Skeletal muscle satellite cell (primary cell): Measurements from ENCODE around the gene KIF1B.

DNA sequence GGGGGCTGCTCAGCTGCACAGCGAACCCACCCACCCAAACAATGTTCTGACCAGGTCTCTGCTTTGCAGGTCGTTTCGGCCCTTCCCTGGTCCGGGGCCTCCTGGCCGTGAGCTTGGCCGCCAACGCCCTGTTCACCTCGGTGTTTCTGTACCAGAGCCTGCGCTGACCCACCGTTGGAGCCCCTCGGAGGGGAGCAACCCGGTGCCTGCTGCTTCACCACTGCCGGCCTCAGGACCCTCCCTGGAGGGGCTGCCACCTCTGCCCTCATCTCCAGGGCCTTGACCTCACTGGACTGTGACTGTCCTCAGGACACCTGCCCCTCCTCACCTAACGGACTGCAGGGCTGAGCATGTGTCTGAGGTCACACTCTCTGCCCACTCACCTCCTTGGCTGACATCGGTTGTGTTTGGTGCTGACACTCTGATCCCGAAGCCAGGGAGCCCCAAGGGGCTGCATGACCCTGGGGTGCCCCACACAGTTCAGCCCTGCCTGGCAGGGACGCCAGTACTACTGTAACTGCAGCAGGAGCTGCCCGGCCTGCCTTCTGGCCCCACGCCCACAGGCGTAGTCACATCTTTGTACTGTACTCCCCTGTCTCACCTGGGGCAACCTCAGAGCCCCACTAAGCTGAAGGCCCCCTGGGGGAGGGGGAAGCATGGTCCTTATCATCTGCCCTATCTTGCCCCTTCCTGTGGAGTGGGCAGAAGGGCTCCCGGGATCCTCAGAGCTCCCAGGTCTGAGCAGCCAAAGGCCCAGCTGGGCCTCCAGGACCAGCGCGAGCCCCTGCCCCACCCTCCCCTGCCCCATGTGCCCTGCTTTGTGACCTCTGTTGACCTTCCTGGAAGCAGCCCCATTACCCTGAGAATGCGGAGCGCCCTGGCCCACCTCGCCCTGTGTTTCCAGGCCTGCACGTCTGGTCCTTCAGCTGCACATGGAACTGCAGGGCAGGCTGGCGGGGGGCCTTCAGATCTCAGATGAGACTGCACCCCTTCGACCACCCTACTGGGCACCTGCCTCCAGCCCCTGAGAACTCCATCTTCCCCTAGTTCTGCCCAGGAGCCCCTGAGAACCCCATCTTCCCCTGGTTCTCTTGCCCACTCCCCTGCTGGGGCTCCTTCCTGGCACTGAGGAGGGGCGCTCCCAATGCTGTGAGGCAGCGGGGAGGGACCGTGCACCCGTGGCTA, 24.6 kb downstream of the TMEM201 start:
- CAGE, long polyA plus RNA = no peak

GRCh38 chr1:9728993-9729916, 77.7 kb downstream of the PIK3CD start:
- CAGE, long polyA plus RNA = no peak

- CAGE, long polyA plus RNA = no peak
Measured at GRCh38 chr1:9731506-9732289, 80.2 kb downstream of the PIK3CD start.

GRCh38 chr1:9733365-9733569, 81.7 kb downstream of the PIK3CD start:
- CAGE, long polyA plus RNA = no peak

- CAGE, long polyA plus RNA = no peak
Measured at GRCh38 chr1:10032385-10032873, 329 bp upstream of the UBE4B start.

- CAGE, long polyA plus RNA = no peak
Measured at GRCh38 chr1:10210415-10210914, at the start of gene KIF1B. Gene KIF1B (plus strand): TSS chr1:10210570.

- CAGE, long polyA plus RNA = no peak
Measured at GRCh38 chr1:10339728-10340249, 59.1 kb upstream of the PGD start.

DNA sequence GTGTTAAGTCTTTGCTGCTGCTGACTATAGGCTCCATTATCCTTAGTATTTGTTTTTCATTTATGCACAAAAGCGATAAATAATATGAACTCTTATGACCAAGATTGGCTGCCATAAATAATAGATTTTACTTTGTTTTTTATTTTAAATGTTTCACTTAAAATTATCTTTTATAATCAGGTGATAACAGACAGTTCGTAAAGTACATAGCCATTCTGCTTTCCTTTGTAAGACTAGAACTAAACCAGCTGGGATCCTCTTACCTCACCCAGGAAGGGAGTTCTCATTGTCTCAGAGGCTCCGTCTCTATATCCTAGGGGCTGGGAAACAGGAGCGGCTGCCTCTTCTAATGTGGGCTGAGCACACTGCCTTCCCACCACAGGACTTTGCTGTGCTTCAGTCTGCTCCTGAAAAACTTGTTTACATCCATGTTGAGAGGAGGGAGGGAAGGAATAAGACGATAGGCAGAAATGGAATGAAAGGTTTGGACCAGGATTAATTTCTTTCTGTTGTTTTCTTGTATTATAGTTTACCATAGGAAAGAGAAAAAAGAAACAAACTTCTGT, 45.6 kb upstream of the PGD start:
- CAGE, long polyA plus RNA = no peak

- CAGE, long polyA plus RNA = no peak
Measured at GRCh38 chr1:10376682-10377096, 22.2 kb upstream of the PGD start.

- CAGE, long polyA plus RNA = no peak
Measured at GRCh38 chr1:10540487-10540913, 65.8 kb downstream of the PEX14 start.

GRCh38 chr1:10632155-10633026, 157.6 kb downstream of the PEX14 start:
- CAGE, long polyA plus RNA = no peak

- CAGE, long polyA plus RNA = no peak
Measured at GRCh38 chr1:10648767-10649966, 147.3 kb downstream of the CASZ1 start.

- CAGE, long polyA plus RNA = no peak
Measured at GRCh38 chr1:10724850-10725571, 71.4 kb downstream of the CASZ1 start.

DNA sequence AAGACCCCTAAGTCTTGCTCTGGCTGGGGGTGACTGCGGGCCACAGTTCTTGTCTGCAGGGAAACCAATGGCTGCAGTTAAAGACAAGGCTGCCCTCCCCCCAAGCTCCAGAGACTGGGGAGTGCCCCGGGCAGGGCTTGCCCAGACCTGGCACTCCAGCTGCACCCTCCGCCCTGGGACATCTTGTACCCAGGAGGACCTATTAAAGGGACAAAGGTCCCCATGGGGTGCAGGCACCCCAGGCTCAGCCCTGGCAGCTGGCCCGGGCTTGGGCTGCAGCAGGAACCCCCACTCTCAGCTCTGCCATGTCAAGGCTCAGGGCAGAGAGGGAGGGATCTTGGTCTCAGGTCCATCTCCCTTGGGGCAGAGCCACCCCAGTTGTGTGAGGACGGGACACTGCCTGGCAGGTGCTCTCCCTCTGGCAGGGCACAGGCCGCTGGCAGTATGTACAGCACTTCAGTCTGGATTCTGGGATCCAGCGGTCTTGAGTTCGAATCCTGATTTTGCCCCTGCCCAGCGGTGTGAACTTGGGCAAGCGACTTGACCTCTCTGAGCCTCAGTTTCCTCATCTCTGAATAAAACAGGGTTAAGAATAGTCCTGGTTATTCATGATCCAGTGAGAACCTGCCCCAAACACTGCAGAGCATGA, 22.3 kb upstream of the CASZ1 start:
- CAGE, long polyA plus RNA = no peak

- CAGE, long polyA plus RNA = no peak
Measured at GRCh38 chr1:10857597-10858262, 61.3 kb upstream of the CASZ1 start.

DNA sequence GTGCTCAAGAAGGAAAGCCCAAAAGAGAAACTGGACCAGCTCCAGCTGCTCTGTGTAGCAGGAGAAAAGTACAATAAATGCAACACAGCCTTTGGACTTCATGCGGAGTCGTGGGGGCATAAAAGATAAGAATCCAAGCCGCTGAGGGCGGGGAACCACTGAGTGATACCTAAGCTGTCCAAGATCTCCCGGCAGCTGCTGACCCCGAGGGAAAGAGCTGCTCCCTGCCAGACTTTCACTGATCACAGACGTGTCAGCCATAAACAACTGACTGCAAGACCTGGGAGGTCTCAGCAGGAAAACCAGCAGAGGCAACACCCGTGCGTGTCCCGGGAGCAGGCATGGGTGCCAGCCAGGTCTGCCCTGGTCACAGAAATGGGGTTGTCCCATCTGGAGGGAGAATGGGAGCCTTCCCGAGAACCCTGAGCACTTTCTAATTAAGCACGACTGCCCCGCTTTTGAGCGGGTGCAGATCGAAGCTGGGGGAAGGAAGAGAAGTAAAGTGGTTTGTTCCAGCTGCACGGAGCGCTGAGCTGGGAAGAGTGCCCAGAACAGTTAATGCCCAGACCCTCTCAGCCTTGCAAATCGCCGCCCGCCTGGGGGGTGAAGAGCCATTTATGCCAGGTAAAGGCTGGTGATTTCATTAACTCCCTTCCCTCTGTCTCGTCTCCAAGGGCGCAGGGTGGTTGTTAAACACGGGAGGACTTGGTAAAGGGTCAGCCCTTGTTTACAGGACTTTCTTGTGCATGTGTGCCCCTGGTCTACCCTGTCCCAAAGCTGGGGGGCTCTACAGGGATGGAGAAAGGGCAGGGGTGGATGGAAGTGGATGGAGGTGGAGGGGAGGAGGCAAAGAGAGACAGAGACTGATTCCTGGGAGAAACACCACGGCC, 37.6 kb downstream of the C1orf127 start:
- CAGE, long polyA plus RNA = no peak

GRCh38 chr1:11045339-11046076, 1.5 kb downstream of the MASP2 start:
- CAGE, long polyA plus RNA = no peak

GRCh38 chr1:11046077-11046905, 748 bp downstream of the MASP2 start:
- CAGE, long polyA plus RNA = no peak

DNA sequence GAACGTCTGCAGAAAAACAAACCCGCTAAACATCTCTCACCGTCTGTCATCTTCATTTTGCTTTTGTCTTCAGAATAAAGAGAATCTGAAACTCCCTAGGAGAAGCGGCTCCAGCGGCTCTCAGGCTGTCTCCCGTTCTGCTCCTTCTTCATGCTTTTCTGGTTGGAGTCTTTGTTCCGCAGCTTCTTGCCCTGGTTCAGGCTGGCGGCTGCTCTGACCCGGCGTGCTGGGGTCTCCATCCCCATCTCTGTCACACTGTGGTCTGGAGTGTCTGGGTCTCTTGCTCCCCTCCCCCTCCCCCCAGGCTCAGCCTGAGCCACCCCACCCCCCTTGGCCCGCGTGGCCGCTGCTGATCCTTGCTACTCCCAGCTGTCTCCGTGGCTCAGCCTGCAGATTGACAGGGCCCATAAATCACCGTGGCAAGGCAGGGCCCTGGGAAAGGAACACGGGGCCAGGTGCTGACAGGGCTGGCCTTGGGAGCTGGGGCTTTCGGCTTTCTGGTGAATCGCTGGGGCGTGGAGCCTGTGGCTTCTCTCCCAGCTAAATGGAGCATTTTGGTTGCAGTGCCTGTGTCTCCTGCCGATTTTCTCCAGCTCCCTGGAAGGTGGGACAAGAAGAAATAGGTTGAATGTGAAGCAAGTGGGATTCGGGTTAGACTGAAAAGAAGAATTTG, 66.8 kb downstream of the UBIAD1 start:
- CAGE, long polyA plus RNA = no peak

- CAGE, long polyA plus RNA = no peak
Measured at GRCh38 chr1:11501368-11501661, 22.4 kb downstream of the DISP3 start.